Renal cortical epithelial cell (primary cell): ENCODE results near the genes HOXA5, HOXA9 and HOXA13.

- RRBS: no CpG with 5 or more reads among the region's 13 CpGs
These were observed 2.1 kb upstream of the HOXA2 start for GRCh38 chr7:27104276-27105227.

- RRBS: 4% methylated on average over 15 of the region's 52 CpGs
These were observed 11.4 kb upstream of the HOXA2 start for GRCh38 chr7:27113685-27114490.

GRCh38 chr7:27118627-27119179 lies 11.9 kb downstream of the HOXA4 start:
- RRBS: no CpG with 5 or more reads among the region's 4 CpGs

DNA sequence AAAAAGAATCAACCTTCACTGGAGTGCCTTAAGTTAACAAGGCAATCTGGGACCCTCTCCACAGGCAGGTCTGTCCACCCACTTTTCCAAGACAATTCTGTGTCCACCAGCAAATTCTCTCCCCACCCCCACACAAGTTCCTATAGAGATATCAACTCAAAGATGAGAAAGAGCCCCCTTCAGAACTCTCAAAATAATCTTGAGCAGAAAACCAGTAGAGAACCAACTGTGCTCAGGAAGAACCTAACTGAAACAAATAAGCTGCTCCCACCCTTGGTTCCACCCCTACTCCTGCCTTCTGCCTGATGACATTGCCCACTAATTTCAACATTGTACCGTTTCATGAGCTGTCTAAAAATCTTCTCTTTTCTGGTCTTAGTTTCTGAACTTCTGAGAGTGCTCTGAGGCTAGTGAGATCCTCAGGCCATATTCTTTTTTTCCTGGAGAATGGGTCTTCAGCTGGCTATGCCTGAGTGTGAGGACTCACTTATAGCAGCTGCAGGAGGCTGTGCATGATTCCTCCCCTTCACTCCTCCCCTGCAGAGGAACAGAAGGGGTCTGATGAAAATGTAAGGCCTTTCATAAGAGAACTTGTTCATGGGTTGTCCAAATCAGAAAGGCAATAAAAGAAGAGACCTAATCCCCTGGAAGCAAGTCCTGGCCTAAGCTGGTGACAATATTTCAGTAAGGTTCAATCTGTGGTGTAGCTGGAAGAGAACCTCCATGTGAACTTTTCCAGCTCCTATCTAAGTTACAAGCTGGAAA lies 11.2 kb downstream of the HOXA4 start:
- RRBS: no CpG with 5 or more reads among the region's 1 CpG

GRCh38 chr7:27122452-27123468 lies 7.8 kb downstream of the HOXA4 start:
- RRBS: 1% methylated on average over 5 of the region's 39 CpGs

DNA sequence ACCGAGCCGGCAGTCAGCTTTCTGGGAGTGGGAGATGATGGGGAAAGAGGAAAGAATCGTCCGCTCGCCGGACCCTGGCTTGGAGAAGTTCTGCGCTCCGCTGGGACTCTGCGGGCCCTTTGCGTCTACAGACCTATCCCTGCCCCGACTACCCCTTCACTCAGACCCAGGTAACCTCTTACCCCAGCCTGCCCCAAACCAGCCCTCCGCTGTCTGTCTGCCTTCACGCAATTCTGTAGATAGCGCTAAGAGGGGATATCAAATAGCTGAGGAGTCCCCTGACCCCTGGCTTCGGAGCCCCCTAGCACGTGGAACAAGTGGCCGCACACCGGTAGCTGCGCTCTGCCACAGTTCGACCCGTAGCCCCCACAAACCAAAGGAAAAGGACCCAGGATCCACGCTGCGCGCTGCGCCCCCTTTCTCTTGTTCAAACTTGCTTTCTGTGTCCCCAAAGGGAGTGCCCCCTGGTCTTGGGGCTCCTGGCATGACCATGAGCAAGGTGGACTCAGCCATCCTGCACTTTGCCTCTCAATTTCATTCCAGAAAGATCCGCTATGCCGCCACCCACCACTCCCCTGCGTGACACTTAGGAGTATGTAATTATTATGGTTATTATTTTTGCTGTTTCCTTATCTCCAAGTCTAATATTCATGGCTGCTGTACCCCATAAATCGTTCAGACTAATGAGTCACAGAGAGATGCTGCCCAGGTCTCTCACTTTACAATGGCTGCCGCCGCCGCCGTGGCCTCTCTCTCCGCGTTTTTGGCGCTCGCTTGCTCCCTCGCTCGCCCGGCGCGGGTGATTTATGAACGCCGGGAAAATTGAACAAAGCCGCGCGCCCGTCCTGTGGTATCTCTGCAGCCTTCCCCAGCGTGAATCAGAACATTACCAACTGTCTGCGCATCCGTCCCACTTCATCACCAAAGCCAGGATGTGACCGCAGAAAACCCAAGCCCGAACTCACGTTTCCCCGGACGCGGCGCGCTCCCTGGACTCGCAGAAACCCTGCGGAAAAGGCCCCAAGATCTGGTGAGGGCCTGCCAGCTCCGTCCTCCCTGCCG lies 6.8 kb downstream of the HOXA4 start:
- RRBS: 6% methylated on average over 5 of the region's 63 CpGs

GRCh38 chr7:27143628-27143937 lies at the start of gene HOXA5:
TSS of gene HOXA5 (minus strand) at chr7:27143681.
- RRBS: 3% methylated on average over 11 of the region's 26 CpGs

DNA sequence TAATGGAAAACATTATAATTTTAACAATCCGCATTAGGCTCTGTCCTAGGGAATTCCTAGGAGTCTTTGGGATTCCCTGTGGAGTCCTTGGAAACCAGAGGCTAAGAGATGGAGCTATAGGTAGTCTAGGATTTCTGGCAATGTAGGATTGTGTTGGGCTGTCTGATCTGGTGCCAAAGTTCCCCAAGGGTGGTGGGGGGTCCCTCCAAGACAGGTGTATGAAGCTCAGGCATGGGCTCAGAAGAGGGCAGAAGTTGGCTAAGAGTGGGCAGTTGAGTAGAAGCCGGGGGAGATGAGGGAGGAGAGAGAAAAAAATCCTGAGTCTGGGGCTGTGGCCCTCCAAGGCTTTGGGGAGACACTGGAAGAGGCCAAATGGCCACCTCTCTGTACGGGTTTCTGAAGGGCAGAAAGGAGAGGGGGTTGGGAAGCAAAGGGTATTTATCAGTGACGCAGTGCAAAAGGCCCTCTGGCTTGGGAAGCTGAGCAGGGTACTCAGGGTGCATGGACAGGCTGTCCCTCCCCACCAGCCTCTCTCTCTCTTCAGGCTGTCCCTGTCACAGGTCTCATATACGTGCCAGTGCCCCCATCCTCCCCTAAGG lies 988 bp downstream of the HOXA6 start:
- RRBS: no CpG with 5 or more reads among the region's 5 CpGs

- RRBS: under 1% methylated on average over 6 of the region's 25 CpGs
These were observed 1.2 kb upstream of the HOXA6 start for GRCh38 chr7:27148611-27149238.

DNA sequence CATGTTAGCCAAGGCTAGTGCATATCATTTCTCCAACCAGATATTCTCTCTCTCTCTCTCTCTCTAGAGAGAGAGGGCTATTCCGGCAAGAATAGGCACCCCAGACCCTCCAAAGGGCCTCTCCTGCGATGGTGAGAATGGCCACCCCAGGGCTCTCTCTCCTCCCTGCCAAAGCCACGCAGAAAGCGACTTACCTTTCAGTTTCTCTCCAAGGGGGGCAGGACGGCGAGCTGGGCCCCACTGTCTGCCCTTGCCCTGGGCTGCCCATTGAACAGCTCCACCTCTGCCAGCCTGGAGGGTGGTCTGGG lies 2.3 kb downstream of the HOXA3 start:
- RRBS: no CpG with 5 or more reads among the region's 6 CpGs

DNA sequence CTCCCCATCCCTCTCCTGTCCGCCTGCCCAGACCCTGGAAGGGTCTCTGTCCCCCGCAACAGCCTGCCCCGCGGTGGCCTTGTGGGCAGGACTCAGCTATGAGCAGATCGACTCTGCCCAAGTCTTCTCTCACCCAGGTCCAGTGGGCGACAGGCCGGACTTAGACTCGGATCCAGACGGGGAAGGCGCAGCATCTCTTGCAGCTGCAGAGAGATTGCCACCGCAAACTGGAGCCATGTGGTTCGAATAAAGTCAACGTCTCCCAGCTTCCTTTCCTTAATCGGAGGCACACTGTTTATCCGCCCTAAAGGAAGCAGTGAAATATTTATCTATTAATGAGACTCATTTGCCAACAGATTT lies 490 bp upstream of the HOXA7 start:
- RRBS: no CpG with 5 or more reads among the region's 15 CpGs

DNA sequence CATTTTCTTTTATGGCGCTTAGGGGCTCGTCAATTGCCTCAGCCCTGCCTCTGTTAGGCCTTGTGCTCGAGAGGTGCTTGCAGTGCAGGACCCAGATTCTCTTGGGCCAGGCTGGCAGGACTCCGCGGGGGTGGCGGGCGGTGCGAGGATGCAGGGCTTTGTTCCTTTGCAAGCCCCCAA lies 3.7 kb downstream of the HOXA9 start:
- RRBS: no CpG with 5 or more reads among the region's 8 CpGs

DNA sequence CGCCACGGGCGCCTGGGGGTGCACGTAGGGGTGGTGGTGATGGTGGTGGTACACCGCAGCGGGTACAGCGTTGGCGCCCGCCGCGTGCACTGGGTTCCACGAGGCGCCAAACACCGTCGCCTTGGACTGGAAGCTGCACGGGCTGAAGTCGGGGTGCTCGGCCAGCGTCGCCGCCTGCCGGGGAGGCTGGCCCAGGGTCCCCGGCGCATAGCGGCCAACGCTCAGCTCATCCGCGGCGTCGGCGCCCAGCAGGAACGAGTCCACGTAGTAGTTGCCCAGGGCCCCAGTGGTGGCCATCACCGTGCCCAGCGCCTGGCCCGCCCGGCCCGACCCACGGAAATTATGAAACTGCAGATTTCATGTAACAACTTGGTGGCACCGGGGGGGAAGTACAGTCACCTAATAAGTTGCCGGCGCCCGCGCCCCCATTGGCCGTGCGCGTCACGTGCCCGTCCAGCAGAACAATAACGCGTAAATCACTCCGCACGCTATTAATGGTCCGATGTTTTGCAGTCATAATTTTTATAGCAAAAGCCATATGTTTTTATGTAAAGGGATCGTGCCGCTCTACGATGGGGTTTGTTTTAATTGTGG lies at the start of gene HOXA9:
TSS of gene HOXA9 (minus strand) at position 377 of the 594 bp plus-strand sequence.
- RRBS: no CpG with 5 or more reads among the region's 57 CpGs

DNA sequence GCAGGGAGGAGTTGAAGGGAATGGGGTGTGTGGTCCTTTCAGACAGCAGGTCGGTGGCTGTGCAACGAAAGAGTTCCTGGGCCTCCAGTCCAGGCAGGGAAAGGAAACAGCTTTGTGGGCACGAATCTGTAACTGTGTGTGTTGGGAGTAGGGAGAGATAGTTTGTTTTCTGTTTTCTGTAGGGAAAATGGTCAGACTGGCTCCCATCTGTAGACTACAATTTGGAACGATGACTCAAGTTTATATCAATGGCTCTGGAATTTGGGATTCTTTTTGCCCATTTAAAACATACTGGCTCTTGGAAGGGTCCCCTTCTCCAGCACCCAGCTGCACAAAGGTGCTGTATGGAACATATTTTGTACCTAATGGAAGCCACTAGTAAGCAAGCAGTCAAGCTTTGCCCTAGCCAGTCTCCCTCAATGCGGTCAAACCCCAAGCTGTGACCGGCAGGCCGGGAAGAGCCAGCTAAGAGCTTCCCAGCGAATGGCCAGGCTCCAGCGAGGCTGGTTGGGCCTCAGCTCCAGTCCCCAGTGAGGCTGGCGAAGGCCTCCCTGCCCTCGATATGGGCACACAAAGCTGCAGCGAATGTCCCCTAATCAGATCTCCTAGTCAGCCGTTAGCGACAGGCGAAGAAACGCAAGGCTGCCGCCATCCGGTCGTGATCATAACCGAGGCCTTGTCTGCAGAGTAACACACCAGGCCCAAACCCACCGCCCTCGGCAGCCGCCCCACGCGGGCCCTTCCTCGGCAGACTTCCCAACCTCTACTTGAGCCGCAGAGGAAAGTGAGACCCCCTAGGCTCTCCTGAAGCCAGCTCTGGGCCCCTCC lies 2.8 kb upstream of the HOXA9 start:
- RRBS: no CpG with 5 or more reads among the region's 27 CpGs

GRCh38 chr7:27169396-27170231 lies 4.3 kb upstream of the HOXA9 start:
- RRBS: 2% methylated on average over 14 of the region's 69 CpGs

- RRBS: 1% methylated on average over 8 of the region's 52 CpGs
These were observed 531 bp downstream of the HOXA10 start for GRCh38 chr7:27173572-27174006.

DNA sequence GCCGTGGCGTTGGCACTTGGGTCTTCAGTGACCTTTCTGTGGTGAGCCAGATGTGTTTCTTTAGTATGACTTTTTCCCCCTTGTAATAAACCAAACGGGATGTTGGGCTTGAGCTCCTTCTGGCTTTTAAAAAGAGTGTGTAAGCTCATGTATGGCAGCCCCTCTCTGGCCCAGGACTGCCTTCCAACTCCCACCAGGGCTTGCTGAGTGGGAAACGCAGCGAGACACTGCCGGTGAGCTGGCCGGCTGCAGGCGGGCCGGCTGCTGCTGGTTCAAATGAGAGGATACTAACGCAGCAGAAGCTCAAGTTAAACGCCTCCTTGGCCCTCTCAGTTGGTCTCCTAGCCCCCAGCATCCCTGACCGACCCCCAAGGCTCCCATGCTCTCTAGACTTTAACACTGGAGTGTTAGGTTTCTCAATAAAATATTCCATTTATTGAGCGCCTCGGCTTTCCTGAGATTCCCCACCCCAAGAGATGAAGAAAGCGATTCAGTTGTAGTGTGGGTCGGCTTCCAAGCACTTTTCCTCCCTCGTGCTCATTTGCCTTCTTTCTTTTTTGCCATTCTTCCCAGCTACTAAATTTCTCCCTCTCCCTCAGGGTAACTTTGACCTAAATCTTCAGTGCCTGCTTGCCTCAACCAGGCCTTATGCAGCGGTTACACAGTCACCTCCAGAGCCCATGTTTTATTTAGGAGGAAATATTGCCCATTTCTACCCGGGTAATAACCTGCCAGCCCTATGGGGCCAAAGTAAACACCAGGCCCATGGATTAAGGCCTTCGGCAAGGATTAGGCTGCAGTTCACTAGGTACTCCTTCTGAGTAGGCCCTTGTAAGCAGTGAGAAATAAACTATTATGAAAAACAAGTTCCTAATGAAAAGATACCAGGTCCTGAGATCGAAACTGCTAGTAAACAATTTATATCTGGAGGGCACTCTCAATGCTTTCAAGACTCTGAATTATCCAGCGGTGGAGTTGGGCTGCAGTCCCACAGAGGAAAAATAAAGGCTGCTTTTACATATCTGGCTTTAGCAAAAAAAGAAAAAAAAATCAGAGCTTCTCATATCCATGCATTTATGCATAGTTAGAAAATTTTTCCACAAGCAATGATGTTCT lies 3.4 kb upstream of the HOXA10 start:
- RRBS: no CpG with 5 or more reads among the region's 22 CpGs

DNA sequence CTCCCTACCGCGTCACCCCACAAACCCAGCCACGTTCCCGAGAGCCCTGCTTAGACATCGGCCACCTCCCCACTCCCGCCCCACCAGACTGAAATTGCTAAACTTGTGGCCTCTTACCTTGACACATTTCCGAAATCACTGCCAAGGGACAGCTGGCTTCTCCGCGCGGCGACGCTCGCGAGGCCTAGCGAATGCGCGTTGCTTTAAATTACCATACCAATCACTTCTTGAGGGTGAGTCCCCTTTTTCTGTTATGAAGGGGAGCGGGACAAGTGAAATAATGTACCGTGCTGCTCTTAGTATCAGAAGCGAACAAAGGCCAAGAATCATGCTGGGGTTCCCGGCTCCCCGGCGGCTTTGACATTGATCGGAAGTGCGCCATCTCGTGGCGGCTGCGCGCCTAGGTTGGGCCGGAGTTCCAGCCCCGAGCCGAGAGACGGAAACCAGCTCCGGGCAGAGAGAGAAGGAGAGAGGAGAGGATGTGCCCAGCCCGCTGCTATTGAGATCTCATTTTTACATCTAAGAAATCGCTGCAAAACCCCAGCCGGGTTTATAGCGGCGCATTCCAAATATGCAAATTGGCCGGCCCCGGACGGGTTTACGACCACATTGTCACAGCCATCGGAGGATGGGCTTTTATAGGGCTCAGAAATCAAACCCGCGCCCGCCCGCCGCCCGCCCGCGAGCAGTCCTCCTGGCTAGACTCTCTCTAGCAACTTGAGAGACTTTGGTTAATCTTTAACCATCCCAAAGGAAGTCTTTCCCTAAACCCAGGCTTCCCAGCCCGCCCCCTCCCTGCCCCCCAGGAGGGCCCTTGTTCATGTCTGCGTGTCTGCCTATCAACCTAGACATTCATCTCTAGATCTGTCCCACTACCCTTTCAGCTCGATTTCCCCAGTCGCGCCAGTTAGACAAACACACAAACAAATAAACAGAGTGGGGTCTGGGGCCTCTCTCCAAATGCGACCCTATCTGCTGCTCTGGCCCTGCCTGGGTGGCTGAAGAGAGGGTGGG lies 5.2 kb downstream of the HOXA11 start:
- RRBS: 1% methylated on average over 15 of the region's 58 CpGs

DNA sequence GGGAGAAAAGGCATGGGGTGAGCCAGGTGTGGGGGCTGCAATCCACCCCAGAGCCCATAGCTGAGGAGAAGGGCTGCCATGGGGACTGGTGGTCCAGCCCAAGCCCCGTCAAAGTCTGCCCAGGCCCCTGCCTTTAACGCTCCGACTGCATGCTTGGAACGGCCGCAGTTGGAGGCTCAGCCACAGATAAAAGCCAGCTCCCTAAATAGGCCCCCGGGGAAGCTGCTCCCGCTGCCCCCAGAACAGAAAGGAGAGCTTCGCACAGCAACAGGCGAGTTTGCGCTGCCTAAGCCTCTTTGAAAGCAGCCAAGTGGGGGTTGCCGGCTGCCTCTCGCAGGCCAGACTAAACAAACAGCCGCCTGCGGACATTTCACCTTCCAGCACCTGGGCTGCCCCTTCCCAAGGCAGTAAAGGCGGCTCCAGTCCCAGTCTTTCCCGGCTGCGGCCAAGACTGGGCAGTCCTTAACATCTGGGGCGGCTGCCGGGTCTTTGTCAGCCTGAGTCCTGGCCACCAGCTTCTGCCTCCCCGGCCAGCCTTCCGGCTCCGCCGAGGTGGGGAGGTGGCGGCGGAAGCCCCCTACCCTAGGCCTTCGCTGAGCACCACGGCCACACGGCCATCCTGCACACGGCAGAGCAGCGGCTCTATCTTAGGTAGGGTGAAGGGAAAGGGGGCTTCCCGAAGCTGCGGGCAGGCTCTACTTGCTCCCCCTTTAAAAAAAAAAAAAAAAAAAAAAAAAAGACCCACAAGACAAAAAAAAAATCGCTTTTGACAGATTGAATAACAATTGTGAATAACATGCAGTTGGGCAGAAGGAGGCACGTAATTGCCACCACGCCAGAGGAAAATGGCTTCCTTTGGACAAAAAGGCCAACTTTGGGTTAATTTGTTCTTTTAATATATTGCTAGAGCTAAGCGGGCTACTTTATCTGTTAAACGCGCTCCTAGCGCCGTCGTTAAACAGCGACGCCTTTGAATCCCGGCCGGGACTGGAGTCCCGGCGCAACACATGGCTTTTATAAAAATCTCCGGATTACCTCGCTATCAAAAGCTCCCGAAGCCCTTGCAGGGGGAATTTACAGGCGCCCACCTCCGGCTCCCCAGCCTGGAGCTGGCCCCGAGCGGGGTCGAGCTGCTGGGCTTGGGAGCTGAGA lies 1.6 kb downstream of the HOXA11 start:
- RRBS: 6% methylated on average over 9 of the region's 55 CpGs

- RRBS: 2% methylated on average over 17 of the region's 75 CpGs
These were observed at the start of gene HOXA13 for GRCh38 chr7:27200011-27200748. TSS of gene HOXA13 (minus strand) at chr7:27200091.